Skeletal muscle tissue (tissue), 7 donors: ENCODE results near the gene EGLN1.

GRCh38 chr1:230567854-230568487, 74.3 kb upstream of the COG2 start:
- PRO-cap, 3 experiments, result no peak in any of the 3 experiments
- RAMPAGE, long total RNA, result no peak
- RRBS, 2 experiments, result no CpG with 5 or more reads among the region's 10 CpGs

DNA sequence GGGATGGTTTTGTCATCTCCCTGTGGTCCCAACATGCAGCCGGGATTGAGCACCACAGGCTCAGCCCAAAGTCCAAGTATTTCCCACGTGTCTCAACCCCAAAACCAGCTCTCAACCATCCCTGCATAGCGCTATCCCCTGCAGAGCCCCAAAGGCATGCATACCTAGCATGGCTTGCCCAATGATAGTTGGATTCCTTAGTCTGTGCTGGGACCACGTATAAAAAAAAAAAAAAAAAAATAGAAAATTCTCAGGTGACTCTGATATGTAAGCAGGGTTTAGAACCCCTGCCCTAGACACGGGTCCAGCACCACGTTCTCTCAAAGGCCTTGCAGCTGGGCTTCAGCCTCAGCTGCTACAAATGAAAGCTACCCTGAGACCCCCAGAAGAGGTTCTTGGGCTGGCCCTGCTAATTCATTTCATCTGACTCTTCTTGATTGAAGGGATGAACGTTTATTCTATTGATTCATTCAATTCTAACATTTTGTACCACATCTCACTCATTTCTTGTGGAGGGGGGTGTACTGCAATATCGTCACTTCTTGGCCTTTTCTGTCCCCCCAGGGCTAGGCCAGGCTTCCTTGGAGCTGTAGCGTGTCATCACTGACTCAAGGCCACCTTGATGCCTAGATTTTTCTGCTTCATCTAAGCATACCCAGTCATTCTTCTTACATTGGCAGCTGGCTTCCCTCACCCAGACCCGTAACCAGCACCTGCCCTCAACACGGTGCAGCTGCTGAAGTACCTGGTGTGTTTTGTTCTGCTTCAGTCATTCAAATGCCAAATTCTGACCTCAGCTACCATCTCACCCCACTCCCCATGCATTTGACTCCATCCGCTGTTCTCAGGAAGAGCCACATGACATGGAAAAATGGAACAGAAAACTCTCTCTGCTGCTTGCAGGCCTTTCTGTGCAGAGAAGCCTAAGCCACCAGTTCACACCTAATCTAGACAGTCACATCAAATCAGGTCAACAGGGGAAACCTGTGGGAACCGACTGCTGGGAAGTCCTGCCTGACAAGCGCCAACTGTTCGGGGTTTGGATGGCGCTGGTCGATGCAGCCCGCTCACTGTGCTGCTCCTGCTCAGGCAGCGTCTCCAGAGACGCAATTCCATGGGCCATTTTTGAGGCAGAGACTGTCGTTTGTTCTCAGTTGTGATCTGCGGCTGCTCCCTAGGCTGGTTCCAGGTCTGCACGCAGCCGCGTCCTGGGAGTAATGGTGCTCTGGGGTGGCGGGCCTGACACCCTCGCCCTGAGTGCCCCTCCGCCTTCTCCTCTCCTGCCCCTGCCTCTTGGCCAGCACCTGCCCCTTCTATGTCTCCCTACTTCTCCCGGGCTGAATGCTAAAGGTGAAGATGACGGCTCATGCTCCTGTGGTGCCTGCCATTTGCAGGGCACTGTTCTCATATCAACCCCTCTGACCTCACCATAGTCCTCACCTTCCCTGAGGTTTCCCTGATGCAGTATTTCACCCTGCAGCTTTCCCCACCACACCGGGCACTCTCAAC, 1.8 kb downstream of the AGT start:
- PRO-cap, 3 experiments, result no peak in any of the 3 experiments
- RAMPAGE, long total RNA, result no peak
- RRBS, 2 experiments, result 76 to 100% methylated on average over 1 of the region's 31 CpGs

DNA sequence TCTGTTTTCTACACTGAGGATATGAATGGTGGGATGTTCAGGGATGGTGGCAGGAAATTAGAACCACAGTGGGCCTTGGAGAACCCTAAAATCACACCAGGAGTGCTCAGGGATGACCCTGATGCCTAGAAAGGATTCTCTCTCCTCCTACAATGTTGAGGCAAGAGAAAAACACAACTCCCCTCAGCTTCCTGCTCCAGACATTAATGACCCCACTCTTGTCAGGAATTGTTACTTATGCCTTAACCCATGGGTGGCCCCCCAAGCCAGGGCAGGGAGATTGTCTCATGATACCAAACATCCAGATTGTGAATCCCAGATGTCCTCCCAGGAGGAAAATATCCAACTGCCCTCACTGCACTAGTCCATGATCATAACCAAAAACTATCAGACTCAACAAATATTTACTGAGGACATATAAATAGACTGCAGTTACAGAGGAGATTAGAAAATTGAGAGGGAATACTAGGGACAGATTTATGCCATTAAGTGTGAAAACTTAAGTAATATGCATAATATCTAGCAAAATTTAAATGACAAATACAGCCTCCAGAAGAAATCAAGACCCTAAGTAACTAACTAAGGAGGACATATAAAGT, 13.2 kb upstream of the AGT start:
- PRO-cap, 3 experiments, result no peak in any of the 3 experiments
- RAMPAGE, long total RNA, result no peak

DNA sequence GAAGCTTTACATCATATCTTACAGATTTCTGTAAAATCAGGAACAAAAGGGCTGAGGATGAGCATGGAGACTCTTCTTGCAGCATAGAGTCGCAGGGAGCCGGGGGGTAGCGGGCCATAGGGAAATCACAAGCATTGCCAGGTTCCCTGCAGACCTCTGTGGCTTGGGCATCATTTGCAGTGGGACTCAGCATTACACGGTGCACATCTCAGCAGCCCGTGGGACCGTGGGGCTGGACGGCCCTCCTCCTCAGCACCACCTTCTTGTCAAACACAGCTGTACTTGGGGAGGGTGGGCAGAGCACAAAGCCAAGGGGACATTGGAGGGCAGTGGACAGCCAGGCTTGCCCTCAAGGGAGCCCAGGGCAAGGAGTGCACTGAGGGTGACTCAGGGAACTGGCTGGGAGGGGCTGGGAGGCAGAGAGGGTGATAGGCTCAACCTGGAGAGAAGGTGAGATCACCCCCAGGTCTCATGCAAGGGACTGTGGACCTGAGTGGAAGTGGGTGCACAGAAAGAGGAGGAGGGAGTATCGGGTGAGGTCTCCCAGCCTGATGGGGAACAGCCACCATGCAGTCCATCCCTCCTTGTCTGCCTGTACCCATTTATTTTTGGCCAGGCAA, 3.4 kb downstream of the CAPN9 start:
- PRO-cap, 3 experiments, result no peak in any of the 3 experiments
- RAMPAGE, long total RNA, result no peak
- RRBS, 2 experiments, result no CpG with 5 or more reads among the region's 8 CpGs

GRCh38 chr1:230754725-230755569, 7.8 kb downstream of the CAPN9 start:
- PRO-cap, 3 experiments, result no peak in any of the 3 experiments
- RAMPAGE, long total RNA, result no peak
- RRBS, 2 experiments, result 10 to 11% methylated on average over 2 of the region's 8 CpGs

- PRO-cap, 3 experiments, result peak in 1 of 3 experiments; most common plus-strand start chr1:230867395 (in 1); most common minus-strand start chr1:230867431 (in 1)
- RAMPAGE, long total RNA, result no peak
- RRBS, 2 experiments, result no CpG with 5 or more reads among the region's 10 CpGs
Measured at GRCh38 chr1:230867015-230867701, 1.2 kb downstream of the C1orf198 start.

- PRO-cap, 3 experiments, result no peak in any of the 3 experiments
- RAMPAGE, long total RNA, result no peak
- RRBS, 2 experiments, result no CpG with 5 or more reads among the region's 7 CpGs
Measured at GRCh38 chr1:230999712-231000764, 21.1 kb downstream of the ARV1 start.

GRCh38 chr1:231038951-231040031, 763 bp downstream of the FAM89A start:
- PRO-cap, 3 experiments, result no peak in any of the 3 experiments
- RAMPAGE, long total RNA, result no peak
- RRBS, 2 experiments, result 2 to 3% methylated on average over 49 of the region's 98 CpGs

DNA sequence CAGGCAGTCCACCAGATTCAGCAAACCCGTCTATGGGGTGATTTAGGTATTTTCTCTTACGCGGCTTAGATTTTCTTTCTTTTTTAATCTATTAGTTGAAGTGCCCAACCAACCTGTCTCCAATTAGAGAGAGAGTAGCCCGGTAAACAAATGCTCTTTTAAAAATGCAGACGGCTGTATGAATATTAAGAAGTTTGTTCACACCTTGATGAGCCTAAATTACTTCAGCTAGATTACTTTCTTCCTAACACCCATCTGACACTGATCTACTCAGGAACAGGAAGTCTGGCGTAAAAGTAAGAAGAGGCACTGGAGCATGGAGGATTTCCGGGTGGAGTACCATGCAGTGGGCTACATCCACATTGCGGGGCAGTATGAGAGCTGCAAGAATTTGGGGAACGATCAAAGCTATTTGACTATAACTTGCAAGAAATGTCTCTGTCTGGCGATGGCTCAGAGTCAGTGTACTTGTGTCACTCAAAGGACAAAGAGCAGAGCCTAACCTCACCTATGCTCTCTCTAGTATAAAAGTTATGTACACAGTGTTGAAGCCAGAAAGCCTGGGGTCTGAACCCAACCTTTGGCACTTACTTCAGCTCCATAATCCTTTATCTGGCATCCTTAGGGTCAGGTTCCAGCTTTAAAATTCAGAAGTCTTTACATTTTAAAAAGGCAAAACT, 8.1 kb downstream of the C1orf131 start:
- PRO-cap, 3 experiments, result no peak in any of the 3 experiments
- RAMPAGE, long total RNA, result no peak
- RRBS, 2 experiments, result no CpG with 5 or more reads among the region's 10 CpGs

GRCh38 chr1:231408091-231408563, 14.0 kb downstream of the EGLN1 start:
- PRO-cap, 3 experiments, result no peak in any of the 3 experiments
- RAMPAGE, long total RNA, result no peak
- RRBS, 2 experiments, result no CpG with 5 or more reads among the region's 1 CpG

DNA sequence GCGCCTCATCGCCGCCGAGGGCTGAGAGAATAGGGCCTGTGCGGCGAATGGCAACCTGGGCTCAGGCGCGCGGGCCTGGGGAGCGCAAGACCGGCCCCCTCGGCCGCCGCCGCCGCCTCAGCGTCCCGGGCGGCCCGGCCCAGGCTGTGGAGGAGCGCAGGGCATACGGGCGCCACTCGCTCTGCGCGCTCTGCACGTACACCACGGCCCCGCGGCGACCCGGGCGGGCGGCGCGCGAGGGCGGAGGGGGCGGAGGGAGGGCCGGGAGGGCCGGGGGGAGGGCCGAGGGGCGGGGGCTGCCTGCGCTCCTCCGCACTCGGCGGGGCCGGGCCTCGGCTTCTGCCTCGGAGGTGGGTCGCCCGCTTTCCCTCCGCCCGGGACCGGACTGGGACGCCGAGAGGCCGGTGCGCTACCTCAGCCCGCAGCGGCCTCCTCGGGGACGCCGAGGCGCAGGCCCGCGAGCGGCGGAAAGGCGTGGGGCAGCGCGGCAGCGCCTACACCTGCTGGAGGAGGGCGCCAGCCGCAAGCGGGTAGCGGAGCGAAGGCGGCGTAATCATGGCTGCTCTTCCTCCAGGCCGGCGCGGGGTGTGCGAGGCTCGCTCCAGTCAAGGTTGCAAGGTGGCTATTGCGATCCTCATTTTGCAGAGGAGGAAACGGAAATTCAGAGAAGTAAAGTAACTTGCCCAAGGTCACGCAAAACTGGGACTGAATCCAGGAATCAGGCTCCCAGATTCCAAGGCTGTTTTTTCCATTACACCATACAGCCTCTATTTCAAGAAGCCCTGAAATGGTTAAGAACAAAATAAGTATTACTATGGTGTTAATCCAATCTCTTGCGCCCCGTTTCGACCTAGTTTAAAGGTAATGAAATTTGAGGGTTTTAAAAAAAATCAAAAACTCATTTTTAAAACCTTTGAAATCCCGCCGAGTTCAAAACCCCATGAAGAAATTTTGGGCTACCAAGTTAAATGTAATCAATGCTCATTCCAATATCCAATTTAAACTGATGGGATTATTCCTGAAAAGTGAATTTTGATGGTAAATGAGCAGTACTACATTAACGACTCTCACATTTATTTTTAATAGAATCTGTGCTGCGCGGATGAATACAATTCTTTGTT, at the start of gene EGLN1:
Gene EGLN1 (minus strand): TSS at position 185 of the 1,121 bp plus-strand sequence.
- PRO-cap, 3 experiments, result peak in 3 of 3 experiments; most common plus-strand start position 315 of the sequence (in 2); most common minus-strand start position 119 of the sequence (in 2)
- RAMPAGE, long total RNA, result no peak
- RRBS, 2 experiments, result 2% methylated on average over 33 of the region's 96 CpGs

GRCh38 chr1:231684672-231685354, 58.2 kb downstream of the DISC1 start:
- PRO-cap, 3 experiments, result no peak in any of the 3 experiments
- RAMPAGE, long total RNA, result no peak
- RRBS, 2 experiments, result no CpG with 5 or more reads among the region's 13 CpGs

- PRO-cap, 3 experiments, result no peak in any of the 3 experiments
- RAMPAGE, long total RNA, result no peak
- RRBS, 2 experiments, result no CpG with 5 or more reads among the region's 12 CpGs
Measured at GRCh38 chr1:231777799-231778711, 151.5 kb downstream of the DISC1 start.

DNA sequence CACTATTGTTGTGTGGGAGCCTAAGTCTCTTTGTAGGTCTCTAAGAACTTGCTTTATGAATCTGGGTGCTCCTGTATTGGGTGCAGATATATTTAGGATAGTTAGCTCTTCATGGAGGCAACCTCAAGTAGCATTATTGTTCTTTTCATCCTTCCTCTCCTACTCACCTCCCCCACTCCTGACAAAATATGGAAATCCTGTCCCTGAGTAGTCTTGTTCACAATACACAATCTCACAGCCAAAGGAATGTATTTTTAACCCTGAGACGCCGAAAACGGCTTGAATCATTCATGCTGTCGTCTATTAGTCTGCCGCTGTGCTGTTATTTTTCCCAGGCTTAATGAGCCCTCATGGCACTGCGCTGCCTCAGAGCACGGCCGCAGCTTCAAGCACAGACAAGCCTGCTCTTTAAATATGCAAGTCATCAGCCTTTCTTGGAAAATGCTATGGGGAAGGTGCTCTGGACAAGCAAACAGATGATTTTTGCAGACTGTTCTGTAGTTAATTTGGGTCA, 302.6 kb downstream of the DISC1 start:
- PRO-cap, 3 experiments, result no peak in any of the 3 experiments
- RAMPAGE, long total RNA, result no peak
- RRBS, 2 experiments, result no CpG with 5 or more reads among the region's 8 CpGs

DNA sequence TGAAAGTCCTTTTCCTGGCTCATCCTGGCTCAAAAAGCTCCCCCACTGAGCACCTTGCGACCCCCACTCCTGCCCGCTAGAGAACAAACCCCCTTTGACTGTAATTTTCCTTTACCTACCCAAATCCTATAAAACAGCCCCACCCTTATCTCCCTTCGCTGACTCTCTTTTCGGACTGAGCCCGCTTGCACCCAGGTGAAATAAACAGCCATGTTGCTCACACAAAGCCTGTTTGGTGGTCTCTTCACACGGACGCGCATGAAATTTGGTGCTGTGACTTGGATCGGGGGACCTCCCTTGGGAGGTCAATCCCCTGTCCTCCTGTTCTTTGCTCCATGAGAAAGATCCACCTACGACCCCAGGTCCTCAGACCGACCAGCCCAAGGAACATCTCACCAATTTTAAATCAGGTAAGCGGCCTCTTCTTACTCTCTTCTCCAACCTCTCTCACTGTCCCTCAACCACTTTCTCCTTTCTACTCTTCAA, 491.8 kb downstream of the DISC1 start:
- PRO-cap, 3 experiments, result no peak in any of the 3 experiments
- RAMPAGE, long total RNA, result no peak
- RRBS, 2 experiments, result no CpG with 5 or more reads among the region's 12 CpGs

DNA sequence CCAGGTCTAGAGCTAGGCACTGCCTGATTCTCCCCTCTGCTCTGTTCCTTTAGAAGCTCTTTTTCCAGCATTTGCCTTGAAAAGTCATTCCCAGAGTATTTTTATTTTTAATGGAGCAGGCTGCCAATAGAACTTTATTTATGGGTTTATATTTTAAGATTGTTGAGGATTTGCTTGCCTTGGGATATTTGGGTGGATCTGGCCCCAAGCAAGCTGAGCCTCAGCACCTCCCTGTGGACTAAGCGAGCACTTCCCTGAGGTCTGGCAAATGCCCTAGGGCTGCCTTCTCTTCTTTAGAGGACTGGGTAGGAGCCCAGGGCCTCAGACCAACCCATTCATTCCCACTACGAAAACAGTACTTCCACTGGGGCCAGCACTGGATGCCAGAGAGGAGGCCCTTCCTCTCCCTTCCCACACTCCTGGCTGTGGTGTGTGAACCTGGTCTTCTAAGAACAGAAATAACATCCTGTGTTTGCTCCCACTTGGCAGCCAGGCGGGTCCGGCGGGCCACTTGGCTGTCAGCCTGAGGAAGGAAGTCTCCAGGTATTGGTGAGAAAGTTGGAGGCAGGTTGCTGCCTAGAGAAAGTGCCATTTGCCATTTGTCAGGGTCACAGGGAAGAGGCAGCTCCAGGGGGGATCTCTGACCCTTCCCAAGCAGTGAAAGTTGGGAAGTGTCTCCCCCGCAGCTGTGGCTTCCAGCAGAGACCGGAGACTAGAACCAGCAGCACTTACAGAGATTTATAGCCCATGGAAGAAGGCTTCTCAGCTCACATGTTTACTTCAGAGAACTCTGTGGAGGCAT, 323.6 kb downstream of the SIPA1L2 start:
- PRO-cap, 3 experiments, result no peak in any of the 3 experiments
- RAMPAGE, long total RNA, result no peak
- RRBS, 2 experiments, result no CpG with 5 or more reads among the region's 7 CpGs

DNA sequence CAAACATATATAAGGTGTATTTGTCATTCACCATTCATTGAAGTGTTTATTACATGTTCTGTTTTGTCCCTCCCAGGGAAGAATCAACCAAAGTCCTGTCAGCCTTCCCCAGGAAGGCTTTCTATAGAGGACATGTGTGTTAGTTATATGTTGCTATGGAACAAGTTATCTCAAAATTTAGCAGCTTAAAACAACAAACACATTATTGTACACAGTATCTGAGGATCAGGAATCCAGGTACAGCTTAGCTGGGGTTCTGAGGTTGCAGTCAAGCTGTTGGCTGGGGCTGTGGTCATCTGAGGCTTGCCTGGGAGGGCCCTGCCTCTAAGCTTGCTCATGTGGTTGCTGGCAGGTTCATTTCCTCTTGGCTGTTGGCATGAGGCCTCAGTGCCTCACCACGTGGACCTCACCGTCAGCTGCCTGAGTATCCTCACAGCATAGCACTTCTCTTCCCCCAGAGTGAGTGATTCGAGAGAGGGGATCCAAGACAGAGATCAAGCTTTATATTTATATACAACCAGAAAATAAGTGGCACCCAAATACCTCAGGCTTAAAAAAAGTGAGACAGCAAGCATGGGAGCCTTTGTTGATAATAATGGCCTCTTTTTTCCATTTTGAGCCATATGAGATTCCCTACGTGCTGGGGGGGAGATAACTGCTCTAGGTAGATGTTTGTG, 18.5 kb downstream of the NTPCR start:
- PRO-cap, 3 experiments, result peak in 1 of 3 experiments; most common plus-strand start position 457 of the sequence (in 1); most common minus-strand start position 298 of the sequence (in 1)
- RAMPAGE, long total RNA, result no peak
- RRBS, 2 experiments, result no CpG with 5 or more reads among the region's 4 CpGs

GRCh38 chr1:233112611-233113580, 162.5 kb downstream of the NTPCR start:
- PRO-cap, 3 experiments, result no peak in any of the 3 experiments
- RAMPAGE, long total RNA, result no peak
- RRBS, 2 experiments, result no CpG with 5 or more reads among the region's 10 CpGs

- PRO-cap, 3 experiments, result no peak in any of the 3 experiments
- RAMPAGE, long total RNA, result no peak
- RRBS, 2 experiments, result no CpG with 5 or more reads among the region's 3 CpGs
Measured at GRCh38 chr1:233341051-233341340, 13.5 kb downstream of the MAP3K21 start.

DNA sequence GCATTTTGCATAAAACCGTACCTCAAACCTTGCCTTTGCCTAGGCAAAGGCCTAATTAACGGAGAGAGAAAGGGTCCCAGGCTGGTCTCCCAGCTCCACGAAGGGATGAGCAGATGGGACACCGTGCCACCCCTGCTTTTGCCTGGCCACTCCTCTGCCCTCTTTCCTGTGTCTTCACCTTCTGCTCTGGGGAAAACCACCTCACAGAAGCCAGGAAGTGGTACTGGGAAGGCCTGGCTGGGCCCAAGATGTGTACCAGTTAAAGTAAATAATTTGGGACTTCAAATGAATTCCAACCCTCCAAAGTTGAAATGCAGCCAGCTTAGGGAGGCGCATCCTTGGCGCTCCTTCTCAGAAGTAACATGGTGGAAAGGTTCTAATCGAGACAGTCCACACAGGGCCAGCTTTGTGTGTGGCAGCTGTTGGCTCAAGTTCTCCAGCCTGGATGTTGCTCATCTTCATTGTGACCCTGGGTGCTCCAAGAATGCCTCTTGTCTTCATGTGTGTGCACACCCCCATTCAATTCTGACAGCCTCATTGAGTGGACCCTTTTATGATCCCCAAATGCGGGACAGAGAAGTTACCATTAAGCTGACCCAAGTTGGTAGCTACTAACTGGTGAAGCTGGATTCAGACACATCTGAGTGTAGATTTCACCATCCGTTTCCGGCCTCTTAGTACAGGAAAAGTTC, 45.8 kb downstream of the MAP3K21 start:
- PRO-cap, 3 experiments, result no peak in any of the 3 experiments
- RAMPAGE, long total RNA, result no peak
- RRBS, 2 experiments, result no CpG with 5 or more reads among the region's 10 CpGs